ENCODE results near the genes LMNA, GLMP and MEF2D.

- PRO-cap = bidirectional peak, plus-strand start at chr1:156114711, minus-strand start at chr1:156114615
Measured at GRCh38 chr1:156114652-156114943, at the start of gene LMNA. TSS of gene LMNA (plus strand) at chr1:156114711.

GRCh38 chr1:156122458-156122846, 7.9 kb downstream of the LMNA start:
- PRO-cap = no peak

DNA sequence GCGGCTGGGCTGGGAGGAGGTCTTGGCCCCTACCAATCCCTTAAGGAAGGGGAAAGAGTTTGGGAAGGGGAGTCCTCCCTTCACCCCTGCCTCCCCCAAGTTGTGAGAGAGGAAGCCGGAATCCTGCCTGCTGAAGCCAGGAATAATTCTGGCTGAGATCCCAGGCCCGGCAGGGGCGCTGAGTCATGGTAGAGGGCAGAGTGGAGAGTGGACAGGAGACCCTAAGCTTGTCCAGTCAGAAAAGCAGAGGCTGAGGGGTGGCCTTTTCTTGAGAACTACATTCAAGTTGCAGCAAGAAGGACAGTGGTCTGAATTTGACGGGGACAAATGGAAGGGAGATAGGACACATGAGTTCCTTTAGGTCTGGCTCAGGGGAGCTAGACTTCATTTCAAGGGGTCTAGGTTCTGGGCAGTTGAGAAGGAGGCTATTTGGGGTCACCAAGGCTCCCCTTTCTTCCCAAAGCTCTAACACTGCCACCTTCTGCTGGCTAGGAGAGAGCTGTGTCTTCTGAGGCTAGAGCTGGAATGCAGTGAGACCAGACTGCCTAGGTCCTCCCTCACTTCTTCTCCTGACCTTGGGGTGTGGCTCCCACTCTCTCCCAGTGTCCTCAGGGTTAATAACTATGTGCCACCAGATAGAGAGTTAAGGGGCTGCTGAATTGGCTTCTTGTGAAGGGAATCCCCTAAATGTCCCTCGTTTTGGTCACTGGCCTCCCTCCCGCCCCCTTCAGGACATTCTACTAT, 8.5 kb downstream of the LMNA start:
- PRO-cap = bidirectional peak, plus-strand start at position 195 of the sequence, minus-strand start at position 102 of the sequence

- PRO-cap = no peak
Measured at GRCh38 chr1:156196347-156196886, 2.5 kb downstream of the SLC25A44 start.

DNA sequence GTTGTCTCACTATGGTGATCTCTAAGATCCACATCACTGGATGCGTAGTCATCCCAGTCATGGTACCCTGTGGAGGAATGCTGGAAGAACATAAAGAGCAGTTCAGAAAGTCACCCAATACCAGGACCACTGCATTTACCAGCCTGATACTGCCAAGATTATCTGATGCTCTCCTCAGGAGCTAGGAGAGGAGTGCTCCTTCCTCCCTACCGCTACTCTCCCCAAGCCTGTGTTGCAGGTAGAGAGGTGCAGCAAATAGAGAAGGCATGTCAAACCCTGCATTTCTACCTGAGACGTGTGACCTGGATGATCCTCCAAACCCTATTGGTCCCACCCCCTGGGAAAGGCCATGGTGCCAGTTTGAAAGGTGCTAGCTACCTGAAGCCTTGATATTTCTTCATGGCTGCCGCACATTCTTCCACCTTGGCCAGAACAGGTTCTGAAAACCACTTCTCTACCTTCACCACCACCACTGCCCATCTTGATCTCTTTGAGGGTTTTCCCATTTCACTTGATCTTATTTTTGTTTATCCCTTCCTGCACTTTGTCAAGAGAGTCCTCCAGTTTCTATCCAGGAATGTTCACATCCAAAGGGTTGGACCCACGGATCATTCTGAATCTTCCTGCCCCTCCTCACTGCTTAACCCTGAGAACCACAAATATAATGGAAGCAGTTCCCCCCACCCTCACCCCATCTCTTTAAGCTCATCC, 1.1 kb upstream of the PMF1 start:
- PRO-cap = no peak

DNA sequence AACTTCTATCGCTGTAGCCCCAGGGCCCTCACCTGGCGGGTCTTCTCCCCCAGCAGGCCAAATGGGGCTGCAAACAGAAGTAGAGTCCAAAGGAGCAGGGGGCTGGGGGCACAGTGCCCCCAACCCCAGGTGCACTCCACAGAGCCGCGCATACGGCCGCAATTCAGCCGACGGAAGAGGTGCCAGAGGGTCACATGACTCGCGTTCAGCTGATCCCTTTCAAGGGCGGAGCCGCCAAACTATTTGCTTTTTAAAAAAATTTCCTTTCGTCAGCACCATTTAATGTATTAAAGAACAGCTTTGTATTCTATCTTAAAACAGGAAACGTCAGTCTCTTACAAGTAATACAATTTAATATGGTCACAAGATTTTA, at the start of gene GLMP:
TSS of gene GLMP (minus strand) at position 186 of the 373 bp plus-strand sequence.
- PRO-cap = unidirectional peak, minus-strand start at position 152 of the sequence

- PRO-cap = no peak
Measured at GRCh38 chr1:156337148-156338137, 649 bp downstream of the CCT3 start.

DNA sequence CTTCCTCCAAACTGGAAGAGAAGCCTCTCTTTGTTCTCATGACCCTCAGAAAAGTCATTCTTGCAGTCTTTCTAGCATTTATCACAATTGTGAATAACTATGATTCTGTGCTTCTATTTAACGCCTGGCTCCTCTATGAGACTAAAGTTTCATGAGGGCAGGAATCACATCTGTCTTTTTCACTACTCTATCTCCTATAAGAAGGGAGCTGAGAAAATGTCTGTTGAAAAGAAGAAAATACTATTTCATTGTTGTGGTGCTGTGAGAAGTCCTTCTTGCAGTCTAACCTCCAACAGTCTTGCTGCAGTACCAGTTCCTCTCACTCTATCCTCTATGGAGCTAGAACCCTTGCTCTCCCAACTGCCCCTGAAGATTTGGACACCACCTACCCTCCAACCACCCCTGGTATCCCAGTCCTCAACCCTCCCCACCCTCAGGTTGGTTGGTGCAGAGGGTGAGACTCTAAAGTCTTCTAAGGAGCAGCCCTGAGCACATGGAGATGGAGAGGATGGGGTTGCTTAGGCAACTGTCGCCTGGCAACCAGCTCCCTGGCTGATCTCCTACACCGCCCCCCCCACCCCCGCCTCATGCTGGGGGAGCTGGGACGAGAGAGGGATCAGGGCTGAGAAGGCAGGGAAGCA, 13.8 kb downstream of the MEF2D start:
- PRO-cap = no peak

- PRO-cap = no peak
Measured at GRCh38 chr1:156487626-156488392, 12.8 kb downstream of the MEF2D start.

- PRO-cap = bidirectional peak, plus-strand start at chr1:156490531, minus-strand start at chr1:156490378
Measured at GRCh38 chr1:156490079-156491244, 10.1 kb downstream of the MEF2D start.

GRCh38 chr1:156495562-156496107, 4.9 kb downstream of the MEF2D start:
- PRO-cap = no peak

DNA sequence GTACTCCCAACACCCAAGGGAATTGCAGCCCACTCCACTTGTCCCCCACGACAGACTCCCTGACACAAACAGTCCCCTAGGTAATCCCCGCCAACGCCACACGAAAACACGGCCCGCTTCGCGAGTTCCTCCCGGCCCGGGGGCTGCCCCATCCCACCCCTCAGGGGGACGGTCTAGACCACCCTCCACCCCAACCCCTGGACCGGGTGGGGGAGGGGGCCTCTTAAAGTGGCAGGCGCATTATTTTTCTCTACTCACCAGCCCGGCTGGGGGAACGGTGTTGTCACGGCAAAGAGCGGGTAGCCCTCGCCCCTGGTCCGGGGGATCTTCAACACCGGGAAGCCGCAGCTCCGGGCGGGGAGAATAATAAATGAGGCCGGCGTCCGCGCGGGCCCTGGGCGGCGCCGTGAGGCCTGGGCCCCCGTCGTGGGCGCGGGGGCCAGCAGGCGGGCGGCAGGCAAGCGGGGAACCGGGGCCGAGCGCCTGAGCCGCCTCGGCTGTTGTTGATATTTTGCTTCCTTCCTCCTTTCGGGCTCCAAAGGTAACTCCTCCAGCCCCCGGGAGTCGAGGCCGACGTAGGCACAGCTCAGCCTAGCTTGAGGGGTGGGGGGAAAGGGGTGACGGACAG, at the start of gene MEF2D:
TSS of gene MEF2D (minus strand) at position 548 of the 628 bp plus-strand sequence.
- PRO-cap = unidirectional peak, minus-strand start at position 162 of the sequence; bidirectional peak, plus-strand start outside the sequence, minus-strand start at position 513 of the sequence

GRCh38 chr1:156504008-156504693, 3.6 kb upstream of the MEF2D start:
- PRO-cap = no peak

DNA sequence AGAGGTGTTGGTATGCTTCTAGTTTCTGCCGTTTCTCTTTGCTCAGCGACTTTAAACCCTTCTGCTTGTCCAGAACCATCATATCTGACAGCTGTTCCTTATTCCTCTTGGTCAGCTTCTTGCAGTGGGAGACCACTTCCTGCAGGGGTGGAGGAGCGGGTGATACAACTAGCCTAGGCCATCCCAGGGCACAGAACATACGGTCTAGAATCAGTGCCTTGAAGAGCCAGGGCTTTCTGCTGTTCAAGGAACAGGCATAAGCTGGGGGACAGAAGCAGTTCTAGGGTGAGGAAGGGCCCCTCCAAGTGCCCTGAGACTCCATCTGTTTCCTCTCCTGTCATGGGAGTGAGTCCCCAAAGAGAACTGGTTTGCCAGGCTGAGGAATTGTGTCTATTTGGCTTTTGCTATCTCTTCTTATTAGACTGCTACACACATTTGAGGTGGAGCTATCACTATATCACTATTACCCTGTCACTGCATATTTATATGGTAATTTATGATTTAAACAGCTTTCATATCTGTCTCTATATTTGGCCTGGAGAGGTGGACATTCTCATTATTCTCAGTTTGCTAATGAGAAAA, 32.4 kb downstream of the IQGAP3 start:
- PRO-cap = no peak

GRCh38 chr1:156599509-156600205, 8.1 kb downstream of the NAXE start:
- PRO-cap = no peak

GRCh38 chr1:156690346-156691059, 13.3 kb upstream of the NES start:
- PRO-cap = no peak

GRCh38 chr1:156697463-156698148, 7.8 kb downstream of the CRABP2 start:
- PRO-cap = no peak

DNA sequence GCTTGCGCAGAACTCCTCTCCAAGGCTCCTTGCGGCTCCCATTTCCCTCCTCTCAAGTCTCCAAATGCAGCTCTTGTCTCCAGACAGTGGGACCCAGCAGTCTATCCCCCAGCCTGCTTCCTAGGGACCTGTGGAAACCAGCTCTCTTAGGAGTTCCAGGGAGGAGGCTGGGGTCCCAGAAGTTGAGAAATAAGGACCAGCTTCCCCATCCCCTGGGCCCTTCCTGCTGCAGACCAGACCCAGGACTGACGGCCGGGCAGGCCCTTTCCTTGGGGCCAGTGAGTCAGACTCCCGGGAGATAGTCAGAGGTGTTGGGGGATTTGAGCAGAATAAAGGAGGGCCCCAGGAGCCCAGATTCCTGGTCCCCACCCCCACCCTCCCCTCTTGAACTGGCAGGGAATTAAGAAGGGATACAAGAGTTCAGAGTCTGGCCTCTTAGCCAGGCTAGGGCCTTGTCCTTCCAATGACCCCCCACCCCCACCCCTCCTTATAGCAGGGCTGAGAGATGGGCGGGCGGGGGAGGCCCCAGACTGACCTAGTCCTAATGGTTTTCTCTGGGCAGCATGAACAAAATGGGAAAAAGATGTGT, 5.5 kb upstream of the CRABP2 start:
- PRO-cap = no peak

GRCh38 chr1:156747779-156748225, 3.7 kb downstream of the HDGF start:
- PRO-cap = no peak

GRCh38 chr1:156749011-156749624, 2.4 kb downstream of the HDGF start:
- PRO-cap = unidirectional peak, plus-strand start at chr1:156749199

Data from Metastatic Pancreatic Carcinoma in the Ovary (tissue), 1 donor.